ENCODE measurements around a stretch of chr7.

DNA sequence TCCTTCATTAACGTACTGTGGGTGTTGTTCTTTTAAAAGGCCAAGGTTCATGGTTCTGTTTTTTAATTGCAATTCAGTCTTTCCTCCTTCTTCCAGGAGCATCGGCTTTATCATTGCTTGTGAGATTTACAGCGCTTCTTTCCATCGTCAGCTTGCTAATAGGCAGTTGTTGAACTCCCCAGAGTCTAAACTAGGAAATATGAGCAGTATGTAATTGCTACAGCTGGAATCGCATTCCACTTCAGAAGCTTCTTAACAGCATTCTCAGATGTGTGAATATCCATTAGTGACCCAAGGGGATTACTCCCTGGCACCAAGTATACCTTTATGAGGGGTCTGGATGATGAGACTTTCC, 76.0 kb upstream of the HGF start:
- PRO-cap, result no peak

DNA sequence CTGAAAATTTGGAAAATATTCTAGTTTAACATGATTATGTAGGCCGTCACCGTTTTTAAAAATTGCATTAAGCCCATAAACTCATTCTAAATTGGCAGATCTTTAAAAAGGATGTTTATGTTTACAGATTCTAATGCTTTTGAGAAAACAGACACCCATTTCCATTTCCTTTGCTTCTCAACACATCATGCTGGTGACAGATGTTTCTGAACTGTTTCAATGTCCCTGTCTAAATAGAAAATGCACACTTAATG, 179.7 kb downstream of the CACNA2D1 start:
- PRO-cap, result unidirectional peak, minus-strand start at position 56 of the sequence

- PRO-cap, result bidirectional peak, plus-strand start at chr7:83629786, minus-strand start at chr7:83629558
Measured at GRCh38 chr7:83629363-83630084, 19.4 kb downstream of the SEMA3E start.

DNA sequence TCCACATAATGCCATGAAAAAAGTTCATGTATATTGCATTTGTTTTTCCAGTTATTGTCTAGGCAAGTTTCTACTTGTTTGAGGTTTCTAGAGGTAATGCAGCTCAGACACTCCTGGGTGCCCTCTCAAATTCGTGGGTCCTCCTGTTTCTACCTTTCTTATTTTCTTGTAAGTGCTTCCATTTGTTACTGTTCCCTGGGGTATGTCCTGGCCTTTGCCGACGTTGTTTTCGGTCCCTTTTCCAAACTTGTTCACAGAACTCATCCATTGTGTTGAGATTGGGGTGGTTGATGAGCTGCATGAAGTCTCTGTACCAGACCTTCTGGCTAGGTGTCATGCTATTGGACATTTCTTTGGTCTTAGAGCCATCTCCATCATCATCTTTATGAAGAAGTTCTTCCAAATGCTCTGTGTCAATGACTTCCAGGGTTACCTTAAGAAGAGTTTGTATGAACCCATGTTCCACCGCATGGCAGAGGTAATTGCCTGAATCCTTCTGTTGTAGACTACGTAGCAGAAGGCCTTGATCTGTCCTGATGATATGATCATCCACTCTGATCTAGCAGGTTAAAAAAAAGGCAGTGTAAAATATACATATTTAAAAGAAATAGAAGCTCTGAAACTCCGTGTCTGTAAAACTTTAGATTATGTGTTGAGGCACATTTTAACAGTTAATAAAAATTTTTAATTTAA, 233.2 kb downstream of the SEMA3A start:
- PRO-cap, result no peak

GRCh38 chr7:83987940-83988283, 206.7 kb downstream of the SEMA3A start:
- PRO-cap, result unidirectional peak, minus-strand start at chr7:83988074

DNA sequence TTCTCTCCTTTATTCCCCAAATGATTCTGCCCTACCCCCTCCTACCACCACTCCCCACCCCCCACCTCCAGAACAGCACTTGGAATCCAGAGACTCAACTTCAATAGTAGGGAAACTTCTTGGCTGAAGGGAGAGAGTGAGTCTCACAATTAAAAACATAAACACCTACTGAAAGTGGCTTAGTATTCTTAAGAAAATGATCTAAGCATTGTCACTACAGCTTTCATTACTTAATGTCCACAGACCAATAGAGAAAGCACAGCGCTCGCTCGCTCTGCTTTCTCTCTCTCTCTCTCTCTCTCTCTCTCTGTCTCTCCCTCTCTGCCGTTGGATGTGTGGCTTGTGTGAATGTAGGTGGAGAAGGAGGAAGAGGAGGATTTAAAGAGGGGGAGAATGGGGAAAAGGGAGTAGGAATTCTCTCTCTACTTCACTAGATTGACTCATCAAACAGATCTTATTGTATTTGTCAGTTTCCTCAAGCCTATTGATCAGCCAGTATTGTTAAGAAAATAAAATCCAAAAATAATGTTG, 1.6 kb upstream of the SEMA3A start:
- PRO-cap, result unidirectional peak, minus-strand start at position 309 of the sequence

GRCh38 chr7:84944748-84944995, 242.2 kb downstream of the SEMA3D start:
- PRO-cap, result no peak

GRCh38 chr7:84983202-84983666, 203.6 kb downstream of the SEMA3D start:
- PRO-cap, result unidirectional peak, plus-strand start at chr7:84983497

DNA sequence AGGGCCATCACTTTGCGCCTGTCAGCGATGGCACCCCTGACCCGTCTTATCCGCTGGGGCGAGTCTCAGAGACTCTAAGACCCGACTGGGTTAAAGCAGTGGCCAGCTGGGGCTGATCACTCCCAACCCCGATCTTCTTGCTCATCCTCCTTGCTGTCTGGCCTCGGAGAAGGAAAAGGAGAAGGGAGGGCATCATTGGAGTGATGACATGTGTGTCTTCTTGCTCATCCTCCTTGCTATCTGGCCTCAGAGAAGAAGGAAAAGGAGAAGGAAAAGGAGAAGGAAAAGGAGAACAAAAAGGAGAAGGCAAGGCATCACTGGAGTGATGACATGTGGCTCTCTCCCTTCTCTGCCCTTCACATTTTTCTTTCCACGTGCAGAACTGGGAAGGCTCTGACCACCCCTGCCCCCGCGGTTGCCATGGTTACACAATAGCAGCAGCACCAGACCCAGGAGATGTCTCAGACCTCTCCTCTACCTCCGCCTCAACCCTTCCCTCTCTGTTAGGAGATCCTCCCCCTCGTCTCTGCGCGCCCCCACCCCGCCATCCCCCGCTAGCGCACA, 2.0 kb downstream of the SEMA3D start:
- PRO-cap, result no peak

DNA sequence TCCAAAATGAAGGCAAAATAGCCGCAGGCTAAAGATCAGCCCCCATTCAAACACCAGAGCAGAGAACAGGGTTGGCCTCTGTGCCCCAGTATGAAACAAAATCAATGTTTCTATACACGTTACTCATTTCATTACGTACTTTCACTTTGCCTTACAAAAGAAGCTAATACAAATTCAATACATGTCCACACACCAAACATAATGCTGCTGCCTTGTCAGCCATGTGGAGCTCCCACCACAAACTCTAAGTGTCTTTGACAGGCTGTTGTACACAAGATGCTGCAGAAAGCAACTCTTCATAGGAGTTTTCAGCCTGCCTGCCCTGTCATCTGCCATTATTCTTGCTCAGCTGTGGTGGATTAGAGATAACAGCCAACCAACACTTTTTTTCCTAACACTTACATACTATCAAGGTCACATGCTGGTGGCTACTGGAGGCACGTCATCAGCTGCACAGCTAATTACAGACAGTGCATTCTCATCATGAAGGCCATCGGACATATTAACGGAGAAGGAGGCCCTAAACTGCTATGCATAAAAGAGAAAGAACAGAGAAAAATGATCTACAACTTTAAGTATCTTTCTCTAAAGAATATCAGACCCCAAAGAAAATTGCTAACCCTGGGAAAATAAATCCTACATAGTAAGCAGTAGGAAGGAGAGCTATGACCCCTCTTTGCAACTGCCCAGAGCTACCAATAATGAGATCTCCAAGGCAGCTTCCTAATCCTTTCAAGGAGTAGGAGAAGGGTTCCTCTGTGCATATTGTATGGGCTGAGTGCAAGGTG, 55.0 kb downstream of the ELAPOR2 start:
- PRO-cap, result no peak

DNA sequence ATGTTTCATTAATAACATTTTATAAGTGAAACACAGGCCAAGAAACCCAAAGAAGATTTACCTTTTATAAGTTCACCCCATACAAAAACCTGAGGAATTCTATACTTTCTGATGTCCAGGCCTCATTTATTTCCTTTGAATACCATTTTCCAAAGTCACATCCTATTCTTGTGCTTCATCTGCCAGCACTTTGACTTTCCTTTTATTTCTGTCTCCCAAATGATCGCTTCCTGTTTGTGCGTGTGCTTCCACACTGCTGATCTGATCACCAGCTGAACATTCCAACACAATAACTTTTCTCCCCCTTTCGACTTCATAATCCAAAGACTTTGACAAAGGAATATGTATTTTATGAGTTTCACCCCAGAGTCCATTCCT, 3.2 kb downstream of the ELAPOR2 start:
- PRO-cap, result no peak

- PRO-cap, result no peak
Measured at GRCh38 chr7:87598183-87598606, 2.5 kb downstream of the ABCB1 start.

DNA sequence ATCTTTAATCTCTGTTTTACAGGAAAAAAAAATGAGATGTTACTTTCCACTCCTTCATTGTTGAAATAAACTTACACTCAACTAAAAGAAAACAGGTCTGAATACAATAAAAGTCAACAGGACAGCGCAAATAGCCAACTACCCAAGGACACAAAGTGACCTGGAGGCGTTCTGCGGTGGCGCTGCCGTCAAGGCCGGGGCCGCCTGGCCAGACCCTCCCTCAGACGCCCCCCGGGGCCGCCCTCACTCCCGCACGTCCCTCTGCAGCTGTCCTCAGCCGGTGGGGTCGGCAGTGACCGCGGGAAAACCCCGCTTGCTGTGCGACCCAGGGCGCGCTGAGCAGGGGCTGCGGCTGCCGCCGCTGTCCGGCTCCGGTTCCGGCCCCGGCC, 547 bp downstream of the SLC25A40 start:
- PRO-cap, result unidirectional peak, plus-strand start at position 137 of the sequence

DNA sequence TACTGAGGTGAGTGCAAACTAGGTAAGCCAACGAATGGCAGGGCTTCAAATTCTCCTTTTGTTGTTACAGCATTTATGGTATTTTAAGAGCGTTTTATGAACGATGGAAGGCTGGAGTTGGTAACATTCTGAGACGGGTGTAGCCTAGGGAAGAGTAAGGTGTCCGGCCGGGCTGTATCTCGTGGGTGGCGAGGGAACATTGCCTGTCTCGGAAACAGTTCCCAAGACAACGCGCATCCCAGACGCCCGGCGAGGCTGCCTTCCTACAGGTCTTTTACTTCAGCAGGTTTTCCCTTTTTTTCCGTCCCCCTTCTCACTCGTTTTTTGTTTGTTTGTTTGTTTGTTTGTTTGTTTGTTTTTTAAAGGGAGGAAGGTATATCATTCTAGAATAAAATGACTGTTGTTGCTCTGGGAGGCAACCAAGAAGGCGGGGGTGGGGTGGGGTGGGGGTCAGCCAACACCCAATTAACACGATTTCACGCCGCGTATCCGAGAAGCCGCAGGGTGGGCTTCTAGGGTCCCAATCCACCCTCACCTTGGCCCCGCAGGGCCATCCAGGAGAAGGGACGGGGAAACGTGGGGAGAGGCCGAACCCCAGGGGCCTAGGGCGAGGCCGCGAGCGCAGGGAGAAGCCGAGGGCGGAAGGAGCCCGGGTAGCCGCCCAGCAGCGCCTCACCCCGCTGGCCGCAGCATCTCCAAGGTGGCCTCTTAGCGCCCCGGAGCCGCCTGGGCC, 454 bp downstream of the SRI start:
- PRO-cap, result no peak

GRCh38 chr7:88225879-88226588, 6.2 kb upstream of the SRI start:
- PRO-cap, result no peak

DNA sequence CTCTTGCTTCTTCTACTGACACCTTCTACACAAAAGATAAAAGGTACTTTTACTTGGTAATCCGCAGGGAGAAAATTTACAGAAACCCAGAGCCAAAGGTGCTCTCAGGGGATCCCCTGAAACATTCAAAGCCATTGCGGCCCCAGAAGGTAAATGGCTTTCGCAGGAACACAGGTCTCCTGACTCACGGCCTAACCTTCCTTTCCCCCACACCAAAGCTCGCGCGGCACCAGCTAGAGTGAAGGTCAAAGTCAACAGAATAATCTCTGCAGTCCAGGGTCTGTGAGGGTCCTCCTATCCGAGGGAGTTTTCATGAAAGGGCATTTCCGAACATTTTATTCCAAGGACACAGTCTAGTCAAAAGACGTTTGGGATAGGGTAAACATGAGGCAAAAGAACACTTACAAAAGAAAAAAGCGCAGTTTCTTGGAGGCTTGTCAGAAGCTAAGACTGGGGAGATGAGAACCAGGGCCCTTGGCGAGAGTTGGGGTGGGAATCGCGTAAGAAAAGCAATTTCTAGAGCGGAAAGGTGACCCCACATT, 574 bp upstream of the STEAP2 start:
- PRO-cap, result no peak

- PRO-cap, result no peak
Measured at GRCh38 chr7:90214329-90215324, 3.1 kb downstream of the STEAP2 start.

GRCh38 chr7:90242913-90243413, 2.0 kb upstream of the CFAP69 start:
- PRO-cap, result no peak

DNA sequence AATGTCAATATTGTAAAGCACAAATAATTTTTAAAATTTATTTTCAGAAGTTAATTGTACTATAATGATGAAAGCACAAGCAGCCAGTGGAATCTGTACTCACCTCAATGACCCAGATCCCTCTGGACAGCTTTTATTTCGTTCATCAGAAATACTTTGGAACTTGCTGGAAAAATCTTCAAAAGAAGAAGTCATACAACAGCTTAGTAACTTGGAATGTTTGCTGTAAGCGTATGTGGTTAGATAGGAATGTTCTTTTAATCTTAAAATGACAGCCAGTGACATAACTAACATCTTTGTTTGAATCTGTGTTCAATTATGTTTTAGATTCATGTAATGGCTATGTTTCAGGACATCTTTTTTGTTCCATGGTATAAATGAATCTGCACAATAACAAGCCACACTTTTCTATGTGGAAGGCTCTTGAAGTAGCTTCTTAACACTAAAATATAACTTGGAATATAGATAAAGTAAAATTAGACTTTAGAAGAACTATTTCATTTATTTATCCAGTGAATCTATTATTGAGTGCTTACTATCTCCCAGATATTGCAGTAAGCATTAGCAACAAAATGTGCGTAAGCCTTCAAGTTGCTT, 26.9 kb downstream of the CFAP69 start:
- PRO-cap, result no peak

- PRO-cap, result no peak
Measured at GRCh38 chr7:90647943-90648450, 51.9 kb downstream of the CDK14 start.